ENCODE data around the gene ANKRD34B.

GRCh38 chr5:78983625-78984415 lies 1.3 kb downstream of the ARSB start:
- RRBS: no CpG with 5 or more reads among the region's 15 CpGs

GRCh38 chr5:79030554-79030867 lies 39.0 kb downstream of the DMGDH start:
- RRBS: no CpG with 5 or more reads among the region's 2 CpGs

GRCh38 chr5:79076738-79077345 lies 7.3 kb downstream of the BHMT2 start:
- RRBS: no CpG with 5 or more reads among the region's 9 CpGs

DNA sequence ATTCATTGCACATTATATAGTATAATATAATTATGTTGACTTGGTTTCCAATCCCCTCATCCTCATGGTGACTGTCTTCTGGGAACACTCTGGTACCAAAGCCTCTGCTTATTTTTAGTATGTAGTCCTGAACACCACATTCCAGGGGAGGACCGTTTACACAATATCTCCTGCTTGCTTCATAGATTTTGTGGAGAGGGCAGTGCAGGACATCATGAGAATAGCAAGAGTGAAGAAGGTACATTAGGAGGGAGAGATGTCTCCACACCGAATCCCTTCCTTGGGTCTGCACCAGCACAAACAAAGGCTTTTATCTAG lies 20.5 kb upstream of the BHMT start:
- RRBS: no CpG with 5 or more reads among the region's 2 CpGs

DNA sequence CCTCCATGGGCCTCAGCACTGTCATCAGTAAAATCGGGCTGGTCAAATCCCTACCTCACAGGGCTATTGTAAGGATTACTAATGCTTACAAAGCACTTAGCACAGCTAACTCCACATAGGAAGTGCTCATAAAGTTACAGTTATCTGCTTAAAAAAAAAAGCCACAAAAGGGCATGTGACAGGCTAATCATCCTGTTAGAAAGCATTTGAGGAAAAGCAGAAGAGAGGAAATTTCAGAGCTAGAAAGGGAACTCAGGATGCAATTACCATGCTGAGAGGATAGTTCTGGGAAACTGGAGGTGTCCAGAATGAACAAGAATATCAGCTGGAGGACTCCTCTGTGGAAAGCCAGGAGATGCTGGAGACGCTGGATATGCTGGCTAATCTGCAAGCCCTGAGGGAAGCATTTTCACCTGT lies 4.5 kb upstream of the BHMT start:
- RRBS: no CpG with 5 or more reads among the region's 2 CpGs

DNA sequence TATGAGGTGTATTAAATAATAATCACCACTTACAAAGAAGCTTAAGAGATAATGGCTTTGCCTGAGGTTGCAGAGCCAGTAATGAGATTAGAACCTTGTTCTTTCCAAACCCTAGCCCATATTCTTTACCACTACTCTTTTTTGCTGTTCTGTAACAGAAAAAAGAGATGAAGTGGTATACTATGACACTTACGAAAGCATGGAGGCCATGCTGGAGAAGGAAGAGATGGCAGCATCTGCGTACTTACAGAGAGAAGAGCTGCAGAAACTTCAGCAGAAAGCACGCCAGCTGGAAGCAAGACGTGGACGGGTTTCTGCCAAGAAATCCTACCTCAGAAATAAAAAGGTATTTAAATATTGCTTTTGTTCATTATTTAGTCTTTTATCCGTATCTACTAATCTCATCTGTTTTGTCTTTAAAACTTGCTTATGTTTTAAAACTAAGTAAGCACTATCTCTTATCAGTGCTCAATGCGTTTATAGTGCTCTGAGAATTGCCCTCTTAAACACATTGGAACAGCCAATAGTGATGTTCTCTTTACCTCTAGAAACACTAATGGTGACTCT lies 64.7 kb downstream of the JMY start:
- RRBS: no CpG with 5 or more reads among the region's 7 CpGs

DNA sequence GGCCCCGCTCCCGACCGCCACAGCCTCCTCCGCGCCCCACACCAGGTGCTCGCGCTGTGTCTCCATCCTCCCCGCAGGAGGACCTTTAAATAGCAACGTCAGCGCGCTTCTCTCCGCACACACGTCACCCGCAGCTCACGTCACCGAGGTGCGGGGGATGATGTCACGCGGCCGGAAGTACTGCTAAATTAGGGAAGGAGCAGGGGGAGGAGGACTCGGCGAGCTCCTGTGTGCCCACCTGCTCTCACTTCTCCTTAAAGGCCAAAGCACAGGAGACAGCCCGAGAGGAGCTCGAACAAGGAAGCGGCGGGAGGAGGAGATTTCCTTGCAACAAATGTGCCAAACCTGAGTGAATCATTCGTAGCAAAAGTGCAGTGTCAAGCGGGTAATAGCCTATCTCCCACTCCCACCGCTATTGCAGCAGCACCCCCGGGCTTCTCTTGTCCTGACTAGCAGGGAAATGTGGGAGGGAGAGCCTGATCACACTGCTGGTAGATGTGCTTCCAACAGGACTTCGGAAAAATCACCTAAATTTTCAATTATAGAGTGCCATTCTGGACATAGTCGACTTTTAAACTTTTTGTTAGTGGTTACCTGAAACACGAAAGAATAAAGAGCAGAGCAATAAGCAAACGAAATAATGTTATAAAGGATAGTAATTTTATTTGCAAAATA lies 675 bp upstream of the HOMER1 start:
- RRBS: no CpG with 5 or more reads among the region's 34 CpGs

DNA sequence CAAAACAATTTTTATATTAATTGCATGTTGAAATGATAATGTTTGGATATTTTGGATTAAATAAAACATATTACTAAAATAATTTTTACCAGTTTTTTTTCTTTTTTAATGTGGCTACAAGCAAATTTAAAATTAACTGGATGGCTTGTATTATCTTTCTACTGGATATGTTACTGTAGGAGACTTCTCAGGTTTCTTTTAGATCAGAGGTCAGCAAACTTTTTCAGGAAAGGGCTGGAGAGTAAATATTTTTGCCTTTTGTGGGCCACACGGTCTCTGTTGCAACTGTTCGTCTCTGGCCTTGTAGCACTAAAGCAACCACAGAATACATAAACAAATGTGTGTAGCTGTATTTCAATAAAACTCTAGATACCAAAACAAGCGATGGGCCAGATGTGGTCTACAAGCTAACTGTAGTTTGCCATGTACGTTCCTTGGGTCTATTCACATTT lies 32.7 kb upstream of the HOMER1 start:
- RRBS: no CpG with 5 or more reads among the region's 4 CpGs

GRCh38 chr5:79590467-79590739 lies 21.8 kb upstream of the TENT2 start:
- RRBS: no CpG with 5 or more reads among the region's 1 CpG

DNA sequence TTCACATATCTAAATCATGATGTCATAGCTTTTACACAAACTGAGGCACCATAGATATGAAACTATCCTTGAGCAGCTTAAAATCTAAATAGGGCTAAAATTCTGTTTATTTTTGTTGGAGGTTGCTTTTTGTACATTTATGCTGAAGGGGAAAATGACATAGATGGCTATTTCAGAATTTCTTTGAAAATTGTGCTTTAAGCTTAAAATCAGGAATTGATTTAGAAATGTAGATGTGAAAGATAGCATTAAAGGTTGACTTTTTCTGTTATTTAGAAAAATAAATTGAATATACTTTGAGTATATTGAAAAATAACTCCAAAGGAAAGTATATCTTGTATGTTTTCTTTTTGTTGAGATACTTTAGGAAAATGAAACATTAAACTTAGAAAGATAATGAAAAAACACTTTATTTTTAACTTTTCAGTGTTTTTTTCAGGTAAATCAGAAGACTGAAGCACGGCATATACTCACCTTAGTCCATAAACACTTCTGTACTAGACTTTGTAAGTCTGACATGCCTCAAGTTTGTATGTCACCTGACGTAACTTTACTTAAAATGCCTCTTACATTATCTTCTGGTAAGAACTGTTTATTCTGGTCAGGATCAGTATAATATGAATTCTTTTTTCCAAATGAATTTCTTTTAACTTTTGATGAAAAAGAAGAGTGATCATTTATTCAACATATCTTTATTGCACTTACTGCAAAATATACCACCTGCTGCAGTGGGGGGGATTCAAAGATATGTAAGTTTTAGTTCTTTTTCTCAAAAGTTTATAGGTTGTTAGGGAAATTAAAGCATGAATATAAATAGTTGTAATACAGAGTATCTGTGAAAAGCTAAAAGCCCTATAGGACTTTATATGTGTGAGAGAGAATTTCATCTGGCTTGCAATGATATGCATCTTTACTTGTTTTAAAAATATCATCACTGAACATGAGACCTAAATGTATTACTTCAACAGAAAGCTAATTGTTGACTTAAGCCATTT lies 30.5 kb downstream of the TENT2 start:
- RRBS: no CpG with 5 or more reads among the region's 2 CpGs

GRCh38 chr5:79697144-79697794 lies 7.6 kb downstream of the CMYA5 start:
- RRBS: no CpG with 5 or more reads among the region's 3 CpGs

GRCh38 chr5:79744213-79744762 lies 54.7 kb downstream of the CMYA5 start:
- RRBS: no CpG with 5 or more reads among the region's 4 CpGs

DNA sequence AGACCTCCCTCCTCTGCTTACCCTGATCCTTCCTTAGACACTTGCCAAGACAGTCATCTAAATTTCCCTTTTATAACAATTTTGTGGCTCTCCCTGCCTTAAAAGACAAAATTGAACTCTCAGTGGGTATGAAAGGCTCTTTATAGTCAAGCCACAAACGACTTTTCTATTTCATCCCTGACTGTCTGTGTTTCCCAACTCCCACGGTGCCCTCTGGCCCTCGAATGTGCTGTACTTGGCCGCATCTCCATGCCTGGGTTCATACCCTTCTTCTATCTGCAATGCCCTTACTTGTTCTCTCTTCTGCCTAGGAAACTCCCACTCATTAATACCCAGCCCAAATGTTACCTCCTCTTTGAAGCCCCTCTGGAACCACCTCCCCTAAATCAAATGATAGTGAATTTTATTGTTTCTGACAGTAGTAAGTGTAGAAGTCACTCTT lies 61.5 kb downstream of the CMYA5 start:
- RRBS: no CpG with 5 or more reads among the region's 4 CpGs

GRCh38 chr5:79990111-79990571 lies 921 bp downstream of the MTX3 start:
- RRBS: no CpG with 5 or more reads among the region's 6 CpGs

GRCh38 chr5:80198272-80199247 lies 57.3 kb downstream of the SERINC5 start:
- RRBS: no CpG with 5 or more reads among the region's 14 CpGs

DNA sequence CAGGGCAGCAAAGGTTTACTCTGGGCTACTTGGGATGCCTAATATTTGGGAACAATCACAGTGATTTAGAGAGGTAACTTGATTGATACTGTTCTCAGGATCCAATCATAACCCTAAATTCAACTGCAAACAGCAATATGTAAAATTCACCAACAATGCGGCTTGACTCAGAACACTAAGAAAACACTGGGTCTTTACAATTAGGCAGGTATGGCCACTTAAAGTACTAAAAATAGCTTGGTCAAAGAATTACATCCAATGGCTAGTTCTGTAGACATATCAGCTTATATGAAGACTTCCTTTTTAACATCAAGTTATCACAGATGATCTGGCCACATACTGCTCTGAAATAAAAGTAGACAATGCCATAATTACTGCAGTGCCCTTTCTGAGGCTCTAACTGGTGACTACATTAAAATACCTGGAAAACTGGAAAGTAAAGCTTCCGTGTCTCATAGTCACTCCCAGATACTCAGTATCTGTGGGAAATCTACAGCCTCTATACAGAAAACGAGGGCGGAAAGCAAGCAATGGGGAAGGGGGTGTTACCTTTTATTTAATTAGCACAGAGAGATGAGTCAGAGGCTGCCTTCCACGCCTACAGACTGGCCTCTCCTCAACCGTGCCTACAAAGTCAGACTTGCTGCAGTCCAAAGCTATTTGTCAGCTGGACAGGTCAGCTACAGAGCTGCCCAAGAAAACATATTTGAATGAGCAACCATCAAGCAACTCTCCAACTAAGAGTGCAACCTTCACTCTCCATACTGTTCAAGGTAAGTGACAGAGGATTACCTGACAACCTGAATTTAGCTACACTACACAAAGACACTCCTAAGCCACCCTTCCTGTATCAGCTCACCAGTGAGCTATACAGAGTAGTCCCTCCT lies 8.7 kb downstream of the SERINC5 start:
- RRBS: no CpG with 5 or more reads among the region's 6 CpGs

- RRBS: no CpG with 5 or more reads among the region's 10 CpGs
Measured at GRCh38 chr5:80389452-80390058, 18.3 kb upstream of the ZFYVE16 start.

- RRBS: no CpG with 5 or more reads among the region's 2 CpGs
Measured at GRCh38 chr5:80399350-80399988, 8.4 kb upstream of the ZFYVE16 start.

DNA sequence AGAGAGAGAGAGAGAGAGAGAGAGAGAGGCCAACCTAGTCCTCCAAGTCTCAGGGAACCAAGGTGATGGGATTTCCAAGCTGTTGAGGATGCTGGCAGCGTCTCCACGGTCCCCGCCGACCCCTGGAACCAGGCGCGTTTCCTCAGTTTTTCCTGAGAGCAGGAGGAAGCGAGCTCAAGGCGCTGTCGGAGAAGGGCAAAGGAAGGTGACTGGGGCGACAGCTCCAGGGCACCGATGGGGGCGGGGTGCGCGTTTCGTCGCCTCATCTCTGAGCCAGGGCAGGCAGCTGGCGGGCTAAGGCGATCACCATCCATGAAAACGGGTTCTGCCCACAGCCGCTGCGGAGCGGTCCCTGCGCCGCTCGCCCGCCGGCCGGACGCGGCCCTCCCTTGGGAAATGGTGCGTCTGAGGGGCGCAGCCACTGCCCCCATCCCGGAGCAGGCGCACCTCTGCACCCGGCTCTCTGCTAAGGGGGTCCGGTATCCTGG lies 1.1 kb downstream of the ANKRD34B start:
- RRBS: 7% methylated on average over 7 of the region's 36 CpGs

- RRBS: 3% methylated on average over 18 of the region's 71 CpGs
Measured at GRCh38 chr5:80570037-80570956, at the start of gene ANKRD34B. TSS of gene ANKRD34B (minus strand) at chr5:80570280.

All from hTERT-HM (cell line).